Hepatocyte (in vitro differentiated cells and primary cell): ENCODE data around the gene LECT2.

- RAMPAGE, long total RNA: no peak
- RRBS: no CpG with 5 or more reads among the region's 5 CpGs
These were observed 11.6 kb downstream of the MACROH2A1 start for GRCh38 chr5:135387411-135387916.

DNA sequence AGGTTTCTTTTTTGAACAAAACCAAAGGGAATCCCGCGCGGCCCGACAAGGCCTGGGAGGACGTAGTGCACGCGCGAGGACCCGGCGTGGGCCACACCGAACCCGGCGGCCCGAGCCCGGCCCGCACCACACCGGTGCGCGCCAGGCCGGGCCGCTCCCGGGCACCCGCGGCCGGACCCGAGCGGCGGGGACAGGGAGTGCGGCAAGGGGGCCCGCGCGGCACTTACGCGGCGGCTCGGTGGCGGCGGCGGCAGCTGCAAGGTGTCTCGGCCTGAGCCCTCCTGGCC lies 253 bp downstream of the MACROH2A1 start:
- RAMPAGE, long total RNA: no peak
- RRBS: no CpG with 5 or more reads among the region's 40 CpGs

GRCh38 chr5:135571033-135571702 lies 7.6 kb downstream of the CXCL14 start:
- RAMPAGE, long total RNA: no peak
- RRBS: no CpG with 5 or more reads among the region's 13 CpGs

- RAMPAGE, long total RNA: start-site peak on the minus strand at chr5:135954944-135955021, 53 and 23 reads in 2 replicates
- RRBS: 26% methylated on average over 2 of the region's 5 CpGs
These were observed at the start of gene LECT2 for GRCh38 chr5:135954723-135955443. Gene LECT2, minus strand, starts transcription at chr5:135954983.

- RAMPAGE, long total RNA: no peak
- RRBS: no CpG with 5 or more reads among the region's 5 CpGs
These were observed 21.5 kb upstream of the LECT2 start for GRCh38 chr5:135976246-135976650.

DNA sequence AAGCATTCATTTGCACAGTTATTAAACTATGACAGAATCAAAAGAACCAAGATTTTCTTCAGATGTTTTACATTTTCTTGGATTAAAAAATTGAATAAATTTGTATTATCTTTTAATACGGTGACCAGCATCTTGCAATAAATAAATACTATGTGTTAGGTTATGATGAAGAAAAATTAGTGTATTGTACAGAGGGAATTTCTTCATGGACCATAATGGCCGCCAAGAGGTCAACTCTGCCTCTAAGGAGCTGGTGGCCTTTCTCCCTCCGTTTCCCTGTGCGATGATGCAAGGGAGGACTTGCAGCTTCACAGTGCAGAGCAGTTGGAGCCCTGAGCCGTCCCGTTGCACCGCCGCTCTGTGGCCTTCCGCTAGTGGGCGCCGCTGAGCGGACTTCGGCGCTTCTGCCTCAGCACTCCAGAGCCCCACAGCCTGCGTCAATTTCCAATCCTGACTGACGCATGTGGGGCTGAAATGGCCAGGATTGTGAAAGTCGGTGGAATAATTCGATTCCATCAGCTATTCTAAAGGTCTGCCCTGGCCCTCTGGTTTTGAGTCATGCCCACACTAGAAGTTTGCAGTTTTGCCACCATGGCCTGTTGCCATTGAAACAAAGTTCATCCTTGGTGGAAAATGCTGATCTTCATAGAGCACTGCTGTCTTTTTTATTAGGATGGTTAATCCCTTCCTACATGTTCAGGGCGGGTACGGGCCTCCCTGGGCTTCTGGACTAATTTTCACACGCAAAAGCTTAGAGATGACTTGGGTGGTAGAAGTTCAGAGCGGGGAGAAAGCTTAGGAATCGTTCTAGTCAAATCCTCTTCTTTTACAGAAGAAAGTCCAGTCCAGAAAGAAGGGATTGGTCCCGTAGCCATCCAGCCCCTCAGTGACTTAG lies 22.7 kb upstream of the LECT2 start:
- RAMPAGE, long total RNA: no peak
- RRBS: no CpG with 5 or more reads among the region's 24 CpGs

- RAMPAGE, long total RNA: no peak
- RRBS: no CpG with 5 or more reads among the region's 8 CpGs
These were observed 9.4 kb upstream of the TGFBI start for GRCh38 chr5:136019323-136019804.

GRCh38 chr5:136042699-136043384 lies 14.1 kb downstream of the TGFBI start:
- RAMPAGE, long total RNA: no peak
- RRBS: no CpG with 5 or more reads among the region's 10 CpGs

DNA sequence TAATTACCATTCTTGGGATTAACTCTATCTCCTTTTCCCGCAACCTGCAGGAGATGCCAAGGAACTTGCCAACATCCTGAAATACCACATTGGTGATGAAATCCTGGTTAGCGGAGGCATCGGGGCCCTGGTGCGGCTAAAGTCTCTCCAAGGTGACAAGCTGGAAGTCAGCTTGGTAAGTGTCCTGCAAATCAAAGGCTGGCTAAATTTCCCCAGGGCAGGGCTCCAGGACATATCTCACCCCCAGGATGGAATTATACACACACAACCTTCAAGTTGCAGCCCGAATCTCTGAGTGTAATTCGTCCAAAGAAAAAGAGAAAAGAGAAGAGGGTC lies 30.2 kb downstream of the TGFBI start:
- RAMPAGE, long total RNA: no peak
- RRBS: no CpG with 5 or more reads among the region's 6 CpGs

DNA sequence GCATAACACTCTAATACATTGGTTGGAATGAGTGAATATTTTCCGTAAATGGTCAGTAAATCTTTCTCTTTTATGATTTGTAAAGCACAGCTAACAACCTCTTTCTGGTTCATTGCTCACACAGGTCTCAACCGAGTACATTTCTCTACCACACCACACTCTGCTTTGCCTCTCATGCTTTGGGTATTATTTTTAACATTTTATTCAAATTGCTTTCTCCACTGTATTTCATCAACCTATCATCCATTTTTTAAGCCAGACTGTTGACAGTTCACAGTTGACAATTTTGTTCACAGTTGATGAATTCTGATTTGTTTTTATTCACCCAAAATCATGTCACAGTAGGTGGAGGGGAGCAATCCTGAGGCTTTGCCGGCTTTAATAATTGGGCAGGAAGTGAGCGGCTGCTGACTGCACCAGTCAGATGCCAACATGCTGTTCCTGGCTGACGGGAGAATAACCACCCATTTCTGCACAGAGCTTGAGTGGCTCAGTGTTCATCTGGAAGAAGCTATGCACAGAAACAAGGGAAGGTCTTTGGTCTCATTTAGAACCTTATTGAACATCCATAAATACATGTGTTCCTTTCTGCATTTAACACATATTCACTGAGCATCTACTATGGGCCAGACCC lies 426.5 kb downstream of the SPOCK1 start:
- RAMPAGE, long total RNA: no peak
- RRBS: no CpG with 5 or more reads among the region's 5 CpGs

DNA sequence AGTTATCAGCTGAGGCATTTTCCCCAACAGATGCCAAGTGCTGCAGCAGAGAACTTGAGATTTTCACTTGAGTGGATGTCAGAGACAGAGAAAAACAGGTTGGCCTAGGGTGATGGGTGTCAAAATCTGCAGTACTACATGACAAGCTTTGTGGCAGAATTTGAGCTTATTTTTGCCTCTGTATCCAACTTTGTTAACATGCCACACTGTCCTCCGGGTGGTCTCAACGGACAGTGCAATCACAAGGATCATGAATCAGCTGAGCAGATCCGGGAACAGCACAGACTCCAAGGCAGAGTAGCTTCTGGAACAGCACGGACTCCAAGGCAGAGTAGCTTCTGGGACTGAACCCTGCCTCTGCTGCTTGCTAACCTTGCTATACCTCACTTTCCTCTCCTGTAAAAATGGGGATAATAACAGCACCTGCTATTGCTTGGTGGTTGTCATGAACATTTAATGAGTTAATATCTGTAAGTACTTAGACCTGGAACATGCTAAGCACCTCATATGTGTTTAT lies 355.9 kb downstream of the SPOCK1 start:
- RAMPAGE, long total RNA: no peak
- RRBS: 74% methylated on average over 3 of the region's 4 CpGs

DNA sequence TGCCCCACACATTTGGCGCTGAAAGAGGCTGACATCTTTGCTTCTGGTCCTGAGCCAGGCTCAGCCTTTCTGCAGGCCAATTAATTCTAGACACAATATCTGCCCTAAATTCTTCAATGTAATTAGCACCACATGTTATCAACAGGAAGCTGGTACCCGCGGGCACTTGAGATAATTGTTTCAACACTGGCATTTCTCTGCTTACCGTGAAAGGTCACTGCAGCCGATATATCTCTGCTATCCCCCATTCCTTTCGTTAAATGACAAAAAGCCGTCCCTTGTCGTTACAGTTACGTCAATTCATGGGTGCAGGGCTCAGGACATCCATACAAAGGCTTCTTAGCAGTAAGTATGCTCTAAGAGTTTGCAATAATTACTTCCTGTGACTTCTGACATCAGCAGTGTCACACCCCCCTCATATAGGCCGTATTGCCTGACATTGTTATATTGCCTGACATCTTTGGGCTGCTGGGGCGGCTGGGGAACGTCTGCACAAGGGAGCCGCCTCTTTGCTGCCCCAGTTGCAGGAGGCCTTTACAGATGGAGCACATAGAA lies 65.0 kb upstream of the SPOCK1 start:
- RAMPAGE, long total RNA: no peak
- RRBS: no CpG with 5 or more reads among the region's 13 CpGs

GRCh38 chr5:137666128-137666597 lies 69.7 kb downstream of the KLHL3 start:
- RAMPAGE, long total RNA: no peak
- RRBS: no CpG with 5 or more reads among the region's 2 CpGs

DNA sequence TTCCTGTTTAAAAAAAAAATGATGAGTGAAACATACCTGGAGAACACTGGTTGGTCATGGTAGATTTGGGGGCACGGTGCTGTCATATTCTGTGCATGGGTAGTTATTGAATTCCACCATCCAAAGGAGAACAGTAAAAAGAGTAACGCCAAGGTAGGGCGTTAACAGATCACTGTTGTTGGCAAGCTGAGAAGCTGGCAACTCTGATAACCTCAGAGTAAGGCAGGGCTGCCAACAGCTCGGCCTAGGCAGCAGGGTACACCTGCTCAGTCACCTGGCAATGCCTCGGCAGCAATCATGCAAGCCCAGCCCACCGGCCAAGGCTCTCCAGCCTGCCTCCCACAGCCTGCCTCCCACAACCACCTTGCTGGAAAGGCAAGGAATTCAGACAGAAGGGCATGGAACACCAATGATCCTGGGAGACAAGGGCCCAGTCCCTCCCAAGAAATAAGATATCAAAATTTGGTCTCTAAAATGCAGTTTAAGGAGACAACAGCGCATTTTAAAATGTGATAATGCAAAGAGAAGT lies 63.9 kb downstream of the KLHL3 start:
- RAMPAGE, long total RNA: no peak
- RRBS: no CpG with 5 or more reads among the region's 7 CpGs

DNA sequence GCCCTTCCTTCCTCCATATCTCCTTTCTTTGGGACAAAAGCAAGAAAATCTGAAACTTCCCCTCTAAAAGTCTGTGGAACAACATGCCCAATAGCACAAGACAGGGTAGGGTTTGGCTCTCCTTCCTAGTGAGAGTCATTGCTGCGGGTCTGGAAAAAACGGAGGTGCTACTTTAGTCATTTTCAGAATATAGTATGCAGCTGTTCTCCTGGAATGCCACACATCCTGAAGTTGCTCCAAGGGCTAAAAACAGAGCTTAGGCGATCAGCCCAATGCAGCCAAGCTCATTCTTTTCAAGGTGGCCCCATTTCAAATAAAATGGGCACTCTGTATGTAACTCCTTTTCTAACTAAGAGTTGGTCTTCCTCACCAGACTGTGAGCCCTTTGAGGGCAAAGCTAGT lies 39.5 kb upstream of the MYOT start:
- RAMPAGE, long total RNA: no peak
- RRBS: no CpG with 5 or more reads among the region's 3 CpGs

DNA sequence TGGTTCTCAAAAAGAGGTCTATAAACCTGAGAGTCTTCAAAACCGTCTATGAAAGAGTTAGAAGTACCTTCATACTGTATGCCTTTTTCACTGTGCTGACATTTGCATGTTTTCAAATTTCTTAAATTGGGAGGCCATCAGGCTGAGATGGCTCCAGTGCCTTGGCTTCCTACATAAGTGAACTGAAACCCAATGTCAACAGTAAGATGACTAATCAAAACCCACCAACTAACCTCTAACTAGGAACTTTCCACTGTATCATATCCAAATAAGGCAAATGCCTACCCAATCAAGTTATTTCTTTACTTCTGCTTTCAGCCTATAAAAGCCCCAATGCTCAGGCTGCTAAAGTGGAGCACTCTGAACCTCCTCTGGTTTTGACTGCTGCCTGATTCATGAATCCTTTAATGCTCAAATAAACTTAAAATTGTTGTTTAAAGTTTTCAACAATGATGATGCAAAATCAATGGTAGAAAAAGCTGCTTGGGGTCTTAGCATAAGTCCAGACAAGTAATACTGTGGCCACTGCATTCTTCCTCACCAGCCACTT lies 35.0 kb downstream of the FAM13B start:
- RAMPAGE, long total RNA: no peak
- RRBS: no CpG with 5 or more reads among the region's 1 CpG

- RAMPAGE, long total RNA: no peak
- RRBS: no CpG with 5 or more reads among the region's 3 CpGs
These were observed 15.3 kb downstream of the CDC25C start for GRCh38 chr5:138316363-138316735.

DNA sequence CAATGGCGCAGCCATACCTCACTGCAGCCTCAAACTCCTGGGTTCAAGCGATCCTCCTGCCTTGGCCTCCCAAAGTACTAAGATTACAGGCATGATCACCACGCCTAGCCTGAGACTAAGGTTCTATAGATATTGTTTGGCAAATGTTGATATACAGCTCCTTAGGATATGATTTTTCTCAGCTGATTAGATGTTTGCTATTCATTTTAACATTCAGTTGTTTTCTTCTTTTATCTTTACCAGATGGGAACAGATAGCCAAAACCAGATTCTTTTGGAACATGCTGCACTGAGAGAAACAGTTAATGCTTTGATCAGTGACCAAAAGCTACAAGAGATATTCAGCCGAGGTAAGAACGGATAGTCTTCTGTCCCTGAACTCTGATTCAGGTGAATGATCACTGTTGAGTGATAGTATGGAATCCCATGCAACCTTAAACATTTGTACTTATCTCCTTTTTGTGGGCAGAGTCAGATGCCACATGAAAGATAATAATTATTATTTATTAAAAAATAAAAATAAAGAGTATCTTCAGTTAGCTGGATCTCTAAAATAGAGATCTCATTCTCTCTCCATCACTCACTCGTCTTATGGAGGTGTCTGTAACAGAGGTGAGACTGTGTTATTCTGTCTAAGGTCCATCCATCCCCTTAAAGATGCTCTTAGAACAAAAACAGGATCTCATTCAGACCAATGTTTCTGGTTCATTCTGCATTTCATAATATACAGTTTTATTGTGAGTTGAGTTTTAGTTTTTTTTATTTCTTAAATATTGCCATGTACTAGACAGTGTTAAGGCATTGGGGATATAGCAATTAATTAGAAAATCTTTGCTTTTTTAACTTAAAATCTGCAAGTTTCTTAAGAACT lies 25.2 kb downstream of the KDM3B start:
- RAMPAGE, long total RNA: no peak
- RRBS: no CpG with 5 or more reads among the region's 6 CpGs

- RAMPAGE, long total RNA: no peak
- RRBS: no CpG with 5 or more reads among the region's 6 CpGs
These were observed 30.9 kb upstream of the REEP2 start for GRCh38 chr5:138407837-138408460.

GRCh38 chr5:138425317-138425854 lies 13.5 kb upstream of the REEP2 start:
- RAMPAGE, long total RNA: no peak
- RRBS: no CpG with 5 or more reads among the region's 9 CpGs